ENCODE measurements around a stretch of chr6.

- PRO-cap, 6 experiments, result no peak in any of the 6 experiments
- RAMPAGE, long total RNA, 2 experiments, result no peak in any of the 2 experiments
- RRBS, result no CpG with 5 or more reads among the region's 19 CpGs
Observed at GRCh38 chr6:158720273-158721157, 70.7 kb downstream of the SYTL3 start.

- PRO-cap, 6 experiments, result no peak in any of the 6 experiments
- RAMPAGE, long total RNA, 2 experiments, result no peak in any of the 2 experiments
- RRBS, result no CpG with 5 or more reads among the region's 4 CpGs
Observed at GRCh38 chr6:158763870-158764162, 55.4 kb downstream of the EZR start.

- PRO-cap, 6 experiments, result no peak in any of the 6 experiments
- RAMPAGE, long total RNA, 2 experiments, result no peak in any of the 2 experiments
- RRBS, result no CpG with 5 or more reads among the region's 21 CpGs
Observed at GRCh38 chr6:158781042-158782042, 37.8 kb downstream of the EZR start.

DNA sequence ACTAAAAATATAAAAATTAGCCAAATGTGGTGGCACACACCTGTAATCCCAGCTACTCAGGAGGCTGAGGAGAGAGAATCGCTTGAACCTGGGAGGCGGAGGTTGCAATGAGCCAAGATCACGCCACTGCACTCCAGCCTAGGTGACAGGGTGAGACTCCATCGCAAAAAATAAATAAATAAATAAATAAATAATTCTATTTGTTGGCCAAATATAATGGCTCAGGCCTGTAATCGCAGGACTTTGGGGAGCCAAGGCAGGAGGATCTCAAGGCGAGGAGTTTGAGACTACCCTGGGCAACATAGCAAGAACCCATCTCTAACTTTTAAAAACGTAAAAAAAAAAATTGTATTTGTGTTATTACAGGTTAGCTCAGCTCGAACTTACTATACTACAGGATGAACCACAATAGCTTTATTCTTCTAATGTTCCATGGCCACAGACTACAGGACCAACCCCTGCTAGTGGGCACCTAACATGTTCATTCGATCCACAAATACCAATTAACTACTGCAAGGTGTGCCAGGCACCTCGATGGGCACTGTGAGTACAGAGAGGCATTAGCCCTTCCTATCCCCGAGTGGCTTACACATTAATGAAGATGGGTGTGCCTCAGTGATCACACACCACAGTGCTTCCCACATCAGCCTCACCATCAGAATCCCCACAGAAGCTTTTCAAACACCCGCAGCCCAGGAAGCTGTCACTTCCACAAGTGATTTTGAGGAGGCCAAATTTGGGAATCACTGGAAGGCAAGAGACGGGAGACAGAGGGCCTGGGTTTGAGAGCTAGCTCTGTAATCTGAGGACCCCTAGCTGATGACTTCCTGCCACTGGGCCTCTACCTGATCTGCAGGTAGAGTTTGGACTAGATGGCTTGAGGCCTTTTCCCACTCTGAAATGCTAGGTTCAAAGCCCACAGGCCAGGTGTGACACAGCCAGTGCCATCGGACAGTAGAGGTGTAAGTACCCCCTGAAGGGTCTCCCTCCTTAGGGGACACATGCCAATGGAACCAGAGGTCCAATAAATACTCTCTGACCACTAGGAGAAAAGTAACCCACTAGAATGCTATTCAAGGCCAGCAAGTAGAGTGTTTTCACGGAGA lies 23.7 kb downstream of the EZR start:
- PRO-cap, 6 experiments, result no peak in any of the 6 experiments
- RAMPAGE, long total RNA, 2 experiments, result no peak in any of the 2 experiments
- RRBS, result no CpG with 5 or more reads among the region's 15 CpGs

- PRO-cap, 6 experiments, result no peak in any of the 6 experiments
- RAMPAGE, long total RNA, 2 experiments, result no peak in any of the 2 experiments
- RRBS, result no CpG with 5 or more reads among the region's 10 CpGs
Observed at GRCh38 chr6:158812788-158813628, 6.2 kb downstream of the EZR start.

DNA sequence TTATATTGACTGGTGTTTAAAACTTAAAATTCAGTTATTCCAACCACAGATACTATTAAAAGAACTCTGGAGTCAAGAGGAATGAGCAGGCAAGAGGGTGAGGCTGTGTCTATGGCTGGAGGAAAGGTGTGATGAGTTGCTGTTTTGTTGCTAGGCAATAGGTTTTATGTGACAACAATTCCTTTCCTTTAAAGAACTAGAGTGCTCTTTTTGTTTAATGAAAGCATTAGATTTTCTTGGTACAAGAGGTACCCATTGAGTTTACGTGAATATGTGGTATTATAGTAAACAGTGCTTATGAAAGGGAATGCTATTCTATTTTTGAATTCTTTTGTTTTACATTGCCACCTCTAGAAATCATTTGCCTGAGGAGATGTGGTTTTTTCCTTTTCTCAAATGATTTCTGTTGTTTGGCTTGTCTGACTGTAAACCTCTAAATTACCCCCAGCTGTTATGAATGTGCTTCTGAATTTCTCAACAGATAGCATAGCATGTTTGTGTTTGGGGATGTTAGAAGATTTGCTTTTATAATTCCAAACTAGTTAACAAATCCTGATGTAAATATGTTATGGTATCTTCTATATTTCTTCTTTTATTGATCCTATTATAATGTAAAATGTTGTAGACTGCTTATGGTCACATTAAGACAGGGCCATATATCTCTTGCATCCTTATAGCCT lies 31.5 kb upstream of the EZR start:
- PRO-cap, 6 experiments, result no peak in any of the 6 experiments
- RAMPAGE, long total RNA, 2 experiments, result no peak in any of the 2 experiments
- RRBS, result no CpG with 5 or more reads among the region's 1 CpG

GRCh38 chr6:158897217-158897688 lies 78.1 kb upstream of the EZR start:
- PRO-cap, 6 experiments, result no peak in any of the 6 experiments
- RAMPAGE, long total RNA, 2 experiments, result no peak in any of the 2 experiments
- RRBS, result no CpG with 5 or more reads among the region's 5 CpGs

GRCh38 chr6:158977291-158978087 lies 22.5 kb downstream of the RSPH3 start:
- PRO-cap, 6 experiments, result no peak in any of the 6 experiments
- RAMPAGE, long total RNA, 2 experiments, result no peak in any of the 2 experiments
- RRBS, result no CpG with 5 or more reads among the region's 5 CpGs

DNA sequence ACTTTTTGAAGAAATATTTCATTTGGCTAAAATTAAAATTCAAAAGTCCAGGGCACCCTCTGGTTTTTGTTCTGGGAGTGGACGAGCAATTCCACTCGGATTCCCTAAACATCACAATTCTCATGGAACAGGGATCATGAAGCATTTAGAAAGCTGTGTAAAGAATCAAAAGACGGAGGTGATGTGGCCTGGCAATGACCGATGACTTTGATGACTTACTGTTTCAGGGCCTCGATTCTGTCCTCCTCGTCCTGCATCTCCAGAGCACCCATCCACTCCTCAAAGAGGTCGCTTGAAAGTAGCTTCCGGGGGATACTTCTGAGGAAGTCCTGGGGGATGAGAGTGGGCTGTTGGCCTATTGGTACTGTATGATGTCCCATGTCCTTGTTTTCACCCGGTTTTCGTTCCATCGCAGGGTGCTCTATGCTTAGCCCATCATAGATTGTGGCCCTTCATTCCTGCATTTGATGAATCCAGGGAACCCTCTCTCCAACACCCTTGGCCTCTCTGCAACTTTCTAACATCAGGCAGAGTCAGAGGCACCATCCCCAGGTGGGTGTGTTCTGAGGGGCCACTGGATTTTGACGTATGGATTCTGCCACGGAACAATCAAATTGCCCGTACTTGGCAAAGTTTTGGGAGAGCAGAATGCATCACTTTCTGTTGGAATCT lies 4.2 kb downstream of the TAGAP start:
- PRO-cap, 6 experiments, result no peak in any of the 6 experiments
- RAMPAGE, long total RNA, 2 experiments, result no peak in any of the 2 experiments
- RRBS, result 95% methylated on average over 2 of the region's 14 CpGs

DNA sequence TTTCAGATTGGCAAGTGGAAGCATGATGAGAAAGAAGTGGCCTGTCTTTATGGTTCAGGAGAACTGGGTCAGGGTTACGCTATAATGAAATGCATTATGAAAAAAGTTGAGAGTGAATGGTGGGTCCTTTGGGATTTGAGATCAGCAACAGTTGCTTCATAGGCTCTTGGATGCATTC lies 1.8 kb downstream of the TAGAP start:
- PRO-cap, 6 experiments, result no peak in any of the 6 experiments
- RAMPAGE, long total RNA, 2 experiments, result no peak in any of the 2 experiments
- RRBS, result no CpG with 5 or more reads among the region's 1 CpG

DNA sequence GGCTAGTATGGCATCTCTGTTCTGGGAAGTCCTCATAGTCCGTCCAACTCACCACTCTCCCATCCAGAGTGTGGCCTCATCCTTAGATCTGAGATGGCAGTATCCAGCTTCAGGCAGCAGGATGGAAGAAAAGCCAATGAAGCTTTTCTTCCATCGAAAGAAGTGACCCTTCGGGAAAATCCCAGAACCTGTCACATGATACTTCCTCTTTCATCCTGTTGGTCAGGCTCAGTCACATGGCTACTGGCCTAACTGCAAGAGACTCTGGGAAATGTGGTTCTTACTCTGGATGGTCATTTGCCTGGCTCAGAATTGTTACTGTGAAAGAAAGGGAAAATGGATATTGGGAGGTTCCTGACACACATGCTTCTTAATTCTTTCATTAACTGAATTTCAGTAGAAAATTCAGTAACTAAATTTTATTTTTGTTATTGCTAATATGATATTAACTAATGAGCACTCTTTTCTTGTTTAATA lies 29.5 kb upstream of the TAGAP start:
- PRO-cap, 6 experiments, result peak in 1 of 6 experiments; most common minus-strand start position 193 of the sequence (in 1)
- RAMPAGE, long total RNA, 2 experiments, result no peak in any of the 2 experiments
- RRBS, result no CpG with 5 or more reads among the region's 3 CpGs

- PRO-cap, 6 experiments, result no peak in any of the 6 experiments
- RAMPAGE, long total RNA, 2 experiments, result no peak in any of the 2 experiments
- RRBS, result no CpG with 5 or more reads among the region's 5 CpGs
Observed at GRCh38 chr6:159126508-159127022, 42.6 kb upstream of the FNDC1 start.

DNA sequence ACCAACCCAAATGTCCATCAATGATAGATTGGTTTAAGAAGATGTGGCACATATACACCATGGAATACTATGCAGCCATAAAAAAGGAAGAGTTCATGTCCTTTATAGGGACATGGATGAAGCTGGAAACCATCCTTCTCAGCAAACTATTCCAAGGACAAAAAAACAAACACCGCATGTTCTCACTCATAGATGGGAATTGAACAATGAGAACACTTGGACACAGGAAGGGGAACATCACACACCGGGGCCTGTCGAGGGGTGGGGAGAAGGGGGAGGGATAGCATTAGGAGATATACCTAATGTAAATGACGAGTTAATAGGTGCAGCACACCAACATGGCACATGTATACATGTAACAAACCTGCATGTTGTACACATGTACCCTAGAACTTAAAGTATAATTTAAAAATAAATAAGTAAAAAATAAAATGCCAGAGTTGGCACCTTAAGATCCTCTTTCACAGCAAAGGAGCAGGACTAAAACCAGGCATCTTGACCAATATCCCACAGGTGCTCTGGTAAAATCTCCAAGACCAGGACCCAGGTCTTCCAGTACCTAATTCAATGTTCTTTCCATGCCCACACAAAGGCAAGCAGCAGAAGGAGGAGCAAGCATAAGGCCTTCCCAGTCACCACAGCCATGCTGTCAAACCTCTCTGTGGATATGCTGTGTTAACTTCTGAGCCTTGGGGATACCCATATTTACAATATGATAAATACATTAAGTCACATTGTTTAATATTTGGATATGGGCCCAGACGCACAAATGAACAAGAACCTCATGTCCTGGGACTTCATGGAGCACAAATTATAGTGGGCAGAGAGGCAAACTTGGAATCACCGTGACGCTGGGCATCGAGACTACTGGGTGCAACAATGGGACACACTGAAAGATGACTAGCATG lies 16.4 kb downstream of the SOD2 start:
- PRO-cap, 6 experiments, result no peak in any of the 6 experiments
- RAMPAGE, long total RNA, 2 experiments, result no peak in any of the 2 experiments
- RRBS, result no CpG with 5 or more reads among the region's 8 CpGs

DNA sequence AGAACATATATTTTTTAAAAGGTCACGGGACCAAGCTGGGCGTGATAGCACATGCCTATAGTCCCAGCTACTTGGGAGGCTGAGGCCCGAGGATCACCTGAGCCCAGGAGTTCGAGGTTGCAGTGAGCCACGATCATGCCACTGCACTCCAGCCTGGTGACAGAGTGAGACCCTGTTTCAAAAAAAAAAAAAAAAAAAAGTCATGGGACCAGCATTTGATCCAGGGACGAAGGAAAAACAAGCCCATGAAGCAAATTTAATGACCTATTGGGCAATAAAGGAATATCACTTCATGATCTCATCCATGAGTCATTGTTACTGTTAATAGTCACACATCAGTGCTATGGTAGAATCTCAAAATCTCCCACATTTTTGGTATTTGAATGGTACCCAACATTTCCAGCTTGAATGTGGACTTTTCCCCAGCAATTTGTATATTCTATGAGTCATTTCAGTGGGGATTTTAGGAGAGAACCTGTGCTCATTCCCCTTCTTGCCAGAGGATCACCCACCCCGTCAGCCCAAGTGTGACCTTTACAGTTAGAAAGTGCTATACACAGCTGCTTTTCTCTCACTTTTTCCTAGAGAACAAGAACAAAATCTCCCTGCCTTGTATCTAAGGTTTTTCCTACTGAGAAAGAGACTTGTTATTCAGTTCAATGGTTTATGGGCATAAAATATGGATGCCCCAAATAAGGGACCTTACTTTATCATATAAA lies 8.5 kb upstream of the SOD2 start:
- PRO-cap, 6 experiments, result no peak in any of the 6 experiments
- RAMPAGE, long total RNA, 2 experiments, result no peak in any of the 2 experiments
- RRBS, result no CpG with 5 or more reads among the region's 7 CpGs

GRCh38 chr6:159959932-159960458 lies 8.9 kb upstream of the IGF2R start:
- PRO-cap, 6 experiments, result peak in 3 of 6 experiments; most common minus-strand start chr6:159960165 (in 2)
- RAMPAGE, long total RNA, 2 experiments, result no peak in any of the 2 experiments
- RRBS, result no CpG with 5 or more reads among the region's 4 CpGs

GRCh38 chr6:160036233-160037184 lies 67.6 kb downstream of the IGF2R start:
- PRO-cap, 6 experiments, result peak in 4 of 6 experiments; most common plus-strand start chr6:160036915 (in 4); most common minus-strand start chr6:160036823 (in 2)
- RAMPAGE, long total RNA, 2 experiments, result no peak in any of the 2 experiments
- RRBS, result no CpG with 5 or more reads among the region's 14 CpGs

- PRO-cap, 6 experiments, result no peak in any of the 6 experiments
- RAMPAGE, long total RNA, 2 experiments, result no peak in any of the 2 experiments
- RRBS, result no CpG with 5 or more reads among the region's 9 CpGs
Observed at GRCh38 chr6:160041332-160041945, 72.6 kb downstream of the IGF2R start.

- PRO-cap, 6 experiments, result no peak in any of the 6 experiments
- RAMPAGE, long total RNA, 2 experiments, result no peak in any of the 2 experiments
- RRBS, result no CpG with 5 or more reads among the region's 11 CpGs
Observed at GRCh38 chr6:160067434-160068063, 54.1 kb upstream of the SLC22A1 start.

DNA sequence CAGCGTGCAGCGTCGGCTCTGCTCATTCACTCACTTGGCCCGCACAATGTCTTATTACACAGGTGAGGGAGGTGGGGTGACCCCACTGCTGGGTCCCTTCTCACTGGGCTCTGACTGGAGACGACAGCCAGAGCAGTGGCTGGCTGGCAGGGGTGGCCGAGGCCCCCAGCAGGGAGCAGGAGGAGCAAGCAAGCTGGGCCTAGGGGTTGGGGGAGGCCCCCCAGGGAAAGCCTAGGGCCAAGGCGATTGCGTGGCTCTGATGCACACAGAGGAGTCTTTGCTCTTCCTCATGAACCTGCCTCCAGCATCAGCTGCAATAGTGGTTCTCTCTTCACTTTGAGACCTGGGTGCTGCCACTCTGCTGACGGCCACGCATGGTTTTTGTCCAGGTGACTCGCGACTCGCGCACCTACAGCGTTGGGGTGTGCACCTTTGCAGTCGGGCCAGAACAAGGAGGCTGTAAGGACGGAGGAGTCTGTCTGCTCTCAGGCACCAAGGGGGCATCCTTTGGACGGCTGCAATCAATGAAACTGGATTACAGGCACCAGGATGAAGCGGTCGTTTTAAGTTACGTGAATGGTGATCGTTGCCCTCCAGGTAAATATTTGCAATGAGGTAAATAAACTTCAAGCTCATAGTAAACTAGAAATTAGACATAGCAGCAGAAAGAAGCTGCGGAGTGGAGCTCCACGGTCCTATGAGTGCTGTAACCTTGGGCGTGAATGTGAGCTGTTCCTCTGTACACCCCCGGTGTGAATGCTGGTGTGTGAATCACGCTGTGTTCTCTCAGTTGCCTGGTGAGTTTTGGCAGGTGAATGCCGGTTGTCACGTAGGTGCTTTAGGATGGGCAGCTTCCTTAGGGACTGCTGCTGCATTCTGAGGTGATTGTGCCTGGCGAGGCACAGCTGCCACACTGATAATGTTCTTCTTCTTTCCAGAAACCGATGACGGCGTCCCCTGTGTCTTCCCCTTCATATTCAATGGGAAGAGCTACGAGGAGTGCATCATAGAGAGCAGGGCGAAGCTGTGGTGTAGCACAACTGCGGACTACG lies 42.1 kb upstream of the SLC22A1 start:
- PRO-cap, 6 experiments, result no peak in any of the 6 experiments
- RAMPAGE, long total RNA, 2 experiments, result no peak in any of the 2 experiments
- RRBS, result 96% methylated on average over 3 of the region's 37 CpGs

GRCh38 chr6:160127844-160128366 lies 6.3 kb downstream of the SLC22A1 start:
- PRO-cap, 6 experiments, result no peak in any of the 6 experiments
- RAMPAGE, long total RNA, 2 experiments, result no peak in any of the 2 experiments
- RRBS, result no CpG with 5 or more reads among the region's 10 CpGs

All from heart left ventricle (tissue), 7 donors.